Cardiac septum (tissue), 1 donor: Measurements from ENCODE around the genes SLC36A1, ATOX1 and HAND1.

GRCh38 chr5:151039988-151040949 lies 19.9 kb downstream of the GPX3 start:
- PRO-cap, result no peak

DNA sequence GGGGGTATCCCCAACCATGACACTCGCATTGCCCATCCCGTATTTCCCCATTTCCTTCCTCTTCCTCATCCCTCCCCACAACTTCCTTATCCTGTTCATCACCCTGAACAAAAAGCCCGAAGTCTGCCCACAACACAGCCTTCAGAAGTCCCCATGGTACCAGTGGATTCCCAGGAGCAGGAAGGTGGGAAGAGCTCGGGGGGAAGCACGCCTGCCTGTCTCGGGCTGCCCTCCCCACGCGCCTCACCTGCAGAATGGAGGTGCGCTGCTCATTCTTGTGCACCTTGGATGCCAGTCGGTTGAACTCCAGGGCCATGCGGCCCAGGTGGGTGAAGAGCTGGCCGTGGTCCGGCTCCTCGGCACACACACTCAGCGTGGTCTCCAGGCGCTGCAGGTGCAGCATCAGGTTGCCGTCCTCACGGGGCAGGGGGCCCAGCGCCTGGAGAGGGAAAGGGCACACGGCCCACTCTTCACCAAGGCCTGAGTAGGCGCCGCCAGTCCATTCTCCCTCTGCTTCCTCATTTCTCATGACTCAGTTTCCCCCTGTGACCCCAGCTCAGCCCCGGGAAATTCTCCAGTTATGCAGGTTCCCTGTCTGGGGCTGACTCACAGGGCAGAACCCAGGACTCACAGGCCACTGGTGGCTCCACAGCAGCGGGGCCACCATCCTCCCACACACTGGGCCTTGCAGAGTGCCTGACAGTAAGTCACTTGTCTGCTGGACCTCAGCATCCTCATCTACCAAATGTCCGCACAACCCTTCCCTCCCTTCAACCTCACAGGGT lies 24.1 kb downstream of the TNIP1 start:
- PRO-cap, result no peak

GRCh38 chr5:151106830-151107638 lies 26.2 kb upstream of the TNIP1 start:
- PRO-cap, result no peak

DNA sequence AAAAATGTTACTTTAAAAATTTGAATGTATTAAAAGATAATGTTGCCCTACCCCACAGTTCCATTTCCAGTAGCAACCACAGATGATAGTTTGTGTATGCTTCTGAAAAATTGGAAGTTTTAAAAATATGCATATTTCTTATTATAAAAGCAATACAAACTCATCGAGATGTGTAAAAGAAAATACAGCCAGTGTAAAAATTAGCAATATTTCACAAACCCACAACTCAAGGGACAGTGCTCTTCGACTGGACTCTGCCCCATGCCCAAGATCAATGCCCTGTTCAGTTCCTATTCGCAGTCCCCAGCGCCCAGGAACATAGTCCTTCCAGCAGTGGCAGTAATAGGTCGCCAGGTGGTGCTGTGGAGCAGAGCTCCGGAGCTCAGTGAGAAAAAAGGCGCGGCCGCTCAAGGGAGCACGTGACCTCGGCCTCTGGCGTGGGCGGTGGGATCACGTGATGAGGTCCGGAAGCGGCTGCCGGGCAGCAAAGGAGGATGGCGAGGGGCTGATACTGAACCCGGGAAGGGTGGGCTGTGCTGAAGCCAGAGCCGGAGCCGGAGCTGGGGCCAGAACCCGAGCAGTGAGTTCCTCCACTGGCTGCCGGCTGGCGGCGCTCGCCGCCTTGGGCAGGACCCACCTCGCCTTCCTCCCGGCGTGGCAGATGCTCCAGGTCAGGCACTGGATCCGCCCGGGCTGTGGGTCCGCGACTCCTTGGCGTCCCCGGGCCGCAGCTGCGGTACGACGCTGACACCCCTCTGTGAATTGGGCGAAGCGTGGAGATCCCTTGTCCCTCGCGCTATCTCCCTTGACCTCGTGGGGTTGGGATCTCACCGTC lies at the start of gene SLC36A1:
Gene SLC36A1 (plus strand): TSS at position 460 of the 835 bp plus-strand sequence.
- PRO-cap, result unidirectional peak, plus-strand start at position 484 of the sequence

DNA sequence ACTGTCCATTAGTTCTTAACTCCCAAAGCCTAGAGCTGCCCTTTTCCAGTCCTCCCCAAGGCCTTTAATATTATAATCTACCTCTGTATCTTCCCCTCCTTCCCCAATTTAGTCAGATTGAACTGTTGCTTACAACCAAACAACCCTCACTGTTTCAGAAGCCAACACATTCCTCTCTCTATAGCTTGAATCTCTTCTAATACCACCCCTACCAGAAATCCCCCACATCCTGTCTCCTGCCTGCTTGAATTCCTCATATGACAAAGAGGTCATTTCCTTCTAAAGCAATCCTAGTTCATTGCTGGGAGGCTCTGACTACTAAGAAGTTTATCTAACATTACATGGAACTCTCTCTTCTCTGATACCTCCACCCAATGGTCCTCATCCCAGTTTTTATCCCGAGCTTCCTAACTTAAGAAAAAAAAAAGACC lies 11.1 kb downstream of the SPARC start:
- PRO-cap, result bidirectional peak, plus-strand start at position 298 of the sequence, minus-strand start at position 151 of the sequence

DNA sequence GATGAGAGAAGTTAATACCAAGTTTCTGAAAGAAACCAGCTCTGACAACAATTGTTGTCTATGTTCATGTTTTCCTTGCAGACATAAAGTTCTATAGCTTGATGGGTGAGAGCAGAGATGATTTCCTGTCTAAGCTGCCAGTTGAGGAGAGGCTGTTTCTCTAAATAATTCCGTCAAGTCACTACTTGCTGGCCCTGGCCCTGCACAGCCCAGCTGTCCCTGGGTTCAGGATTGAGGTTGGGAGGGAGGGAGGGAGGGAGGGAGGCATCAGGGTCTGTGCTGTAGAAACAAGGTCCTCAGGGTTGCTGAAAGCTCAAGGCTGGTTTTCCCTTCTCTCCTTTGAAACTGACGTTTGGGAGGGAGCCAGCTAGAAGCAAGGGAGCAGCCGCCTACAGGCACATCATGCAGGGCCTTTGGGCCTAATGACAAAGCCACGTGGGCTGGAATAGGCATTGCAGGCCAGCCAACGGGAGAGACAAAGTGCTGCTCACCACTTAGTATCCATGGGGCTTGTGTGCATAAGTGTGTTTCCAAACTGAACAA lies 3.8 kb downstream of the SPARC start:
- PRO-cap, result no peak

GRCh38 chr5:151709086-151709688 lies 22.5 kb upstream of the SPARC start:
- PRO-cap, result no peak

DNA sequence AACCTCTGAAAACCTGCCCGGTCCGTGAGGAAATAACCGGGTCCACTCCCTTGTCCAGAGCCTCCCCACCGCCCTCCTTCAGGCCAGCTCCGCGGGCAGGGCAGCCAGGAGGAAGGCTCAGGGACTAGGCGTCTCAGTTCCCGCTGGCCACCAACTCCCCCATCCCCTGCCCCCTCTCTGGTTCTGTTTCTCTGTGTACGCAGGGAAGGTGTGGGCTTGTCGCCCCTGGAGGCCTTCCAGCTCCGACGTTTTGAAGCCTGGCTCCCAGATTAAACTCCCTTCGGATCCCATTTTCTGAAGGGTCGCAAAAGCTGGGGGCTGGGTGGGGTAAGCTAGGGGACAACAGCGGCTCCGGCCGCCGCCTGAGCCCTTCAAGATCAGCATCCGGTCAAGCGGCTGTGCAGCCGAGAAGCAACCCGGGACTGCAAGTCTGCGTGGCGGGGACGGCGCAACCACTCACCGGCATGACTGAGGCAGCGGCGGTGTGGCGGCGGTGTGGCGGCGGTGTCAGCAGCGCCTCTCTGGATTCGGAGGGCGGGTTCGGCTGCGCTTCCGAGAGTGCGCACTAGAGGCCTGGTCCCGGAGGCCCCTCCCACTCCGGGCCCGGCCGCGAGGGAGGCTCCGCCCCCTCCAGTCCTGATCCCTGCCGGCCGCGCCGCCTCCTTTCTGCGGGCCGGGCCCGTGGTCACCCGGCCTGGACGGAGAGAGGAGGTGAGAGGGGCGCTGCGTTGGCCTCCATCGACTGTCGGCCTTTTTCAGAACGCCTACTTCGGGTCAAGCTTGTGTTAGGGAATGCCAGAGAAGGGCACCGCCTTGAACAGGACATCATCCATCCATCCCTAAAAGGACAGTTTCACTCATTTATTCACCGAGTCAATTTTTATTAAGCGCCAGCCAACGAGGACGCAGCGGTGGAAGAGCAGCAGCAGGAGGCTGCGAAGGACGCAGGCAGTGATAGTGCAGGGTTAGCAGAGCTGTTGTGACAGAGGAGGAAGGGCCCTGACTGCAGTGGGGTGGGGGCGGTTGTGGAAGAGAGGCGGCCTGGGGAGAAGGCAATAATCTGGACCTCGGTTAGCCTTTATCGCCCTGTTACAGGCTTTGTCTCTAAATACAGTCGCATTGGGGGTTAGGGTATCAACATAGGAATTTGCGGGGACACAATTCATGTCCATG lies at the start of gene ATOX1:
Gene ATOX1 (minus strand): TSS at position 546 of the 1,173 bp plus-strand sequence.
- PRO-cap, result bidirectional peak, plus-strand start at position 669 of the sequence, minus-strand start at position 523 of the sequence

GRCh38 chr5:151770025-151770150 lies 1.9 kb upstream of the G3BP1 start:
- PRO-cap, result no peak

GRCh38 chr5:151865243-151865639 lies 59.4 kb downstream of the GLRA1 start:
- PRO-cap, result no peak

DNA sequence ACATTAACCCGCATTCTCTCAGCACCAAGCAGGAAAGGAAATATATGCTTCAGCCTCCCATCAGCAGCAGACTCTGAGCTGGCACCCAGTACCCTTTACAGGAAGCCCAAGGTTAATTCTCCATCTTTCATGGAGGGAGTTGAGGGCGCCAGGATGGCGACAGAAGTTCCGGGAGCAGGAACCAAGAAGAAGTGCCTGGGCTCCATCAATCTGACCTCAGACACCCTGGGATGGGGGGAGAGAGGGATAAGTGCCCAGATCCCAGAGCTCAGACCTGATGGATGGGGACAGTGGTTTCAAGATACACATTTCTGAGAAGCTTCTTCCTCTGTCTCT lies 192.4 kb downstream of the GRIA1 start:
- PRO-cap, result no peak

DNA sequence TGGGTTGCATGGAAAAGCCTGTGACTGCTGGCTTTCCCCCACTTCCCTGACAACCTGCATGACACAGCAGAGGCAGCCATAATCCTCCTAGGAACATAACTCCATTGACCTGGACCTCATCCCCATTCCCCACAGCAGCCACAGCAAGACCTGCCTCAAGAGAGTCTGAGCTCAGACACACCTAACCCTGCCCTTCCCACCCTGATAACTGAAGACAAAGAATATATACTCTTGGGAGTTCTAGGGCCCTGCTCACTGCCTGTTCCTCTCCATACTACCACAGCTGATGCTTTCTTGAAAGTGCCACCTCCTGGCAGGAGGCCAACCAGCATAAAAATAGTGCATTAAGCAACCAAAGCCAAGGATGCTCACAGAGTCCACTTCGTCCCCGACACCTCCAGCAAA lies 23.7 kb downstream of the FAM114A2 start:
- PRO-cap, result no peak

DNA sequence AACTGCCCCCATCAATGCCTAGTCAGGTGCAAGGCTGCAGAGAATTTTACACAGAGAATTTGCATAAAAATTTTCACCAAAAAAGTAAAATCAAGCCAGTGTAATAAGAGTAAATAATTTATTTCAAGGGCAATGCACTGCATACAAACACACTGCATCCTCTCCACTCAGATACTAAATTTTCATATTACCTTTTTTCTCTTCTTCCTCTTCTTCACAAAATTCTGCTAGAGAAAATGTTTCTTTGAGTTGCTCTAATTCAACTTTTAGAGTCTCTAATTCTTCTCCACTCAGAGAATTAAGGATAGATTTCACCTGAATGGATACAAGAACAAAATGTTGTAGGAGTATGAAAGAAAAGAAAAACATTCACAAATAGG lies 12.5 kb downstream of the FAM114A2 start:
- PRO-cap, result no peak

DNA sequence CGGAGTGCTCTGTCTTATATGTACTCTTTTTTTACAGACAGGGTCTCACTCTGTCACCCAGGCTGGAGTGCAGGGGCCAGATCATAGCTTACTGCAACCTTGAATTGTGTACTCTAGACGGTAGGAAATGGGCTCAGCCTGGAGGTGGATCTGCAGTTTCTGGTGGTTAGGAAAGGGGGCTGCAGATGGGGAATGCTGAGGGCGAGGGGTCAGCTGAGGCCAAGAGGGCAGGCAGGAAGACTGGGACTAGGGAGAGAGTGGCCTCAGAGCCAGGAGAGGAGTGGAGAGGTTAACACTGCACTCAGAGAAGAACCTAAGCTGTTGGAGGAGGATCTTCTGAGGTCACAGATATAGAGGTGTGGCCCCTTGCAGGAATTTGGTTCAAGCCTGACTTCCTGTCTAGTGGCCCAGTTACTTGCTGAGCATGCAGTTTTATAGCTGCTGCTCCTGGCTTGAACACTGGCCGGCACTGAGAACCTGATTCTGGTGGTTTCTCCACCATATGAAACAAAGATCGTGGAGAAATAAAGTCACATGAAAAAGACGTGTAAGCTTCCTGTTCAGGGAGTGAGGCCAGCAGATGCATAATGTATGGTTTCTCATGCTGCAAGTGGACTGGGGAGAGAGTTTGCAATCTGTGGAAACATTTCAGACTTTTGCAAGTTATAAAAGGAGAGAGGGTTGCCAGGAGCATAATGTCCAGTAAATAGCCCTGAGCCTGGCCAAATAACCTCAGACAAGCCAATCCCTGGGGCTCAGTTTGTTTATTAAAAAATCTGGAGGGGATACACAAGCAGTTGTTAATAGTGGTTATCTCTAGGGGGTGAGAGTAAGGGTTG lies 82.5 kb downstream of the GALNT10 start:
- PRO-cap, result no peak

DNA sequence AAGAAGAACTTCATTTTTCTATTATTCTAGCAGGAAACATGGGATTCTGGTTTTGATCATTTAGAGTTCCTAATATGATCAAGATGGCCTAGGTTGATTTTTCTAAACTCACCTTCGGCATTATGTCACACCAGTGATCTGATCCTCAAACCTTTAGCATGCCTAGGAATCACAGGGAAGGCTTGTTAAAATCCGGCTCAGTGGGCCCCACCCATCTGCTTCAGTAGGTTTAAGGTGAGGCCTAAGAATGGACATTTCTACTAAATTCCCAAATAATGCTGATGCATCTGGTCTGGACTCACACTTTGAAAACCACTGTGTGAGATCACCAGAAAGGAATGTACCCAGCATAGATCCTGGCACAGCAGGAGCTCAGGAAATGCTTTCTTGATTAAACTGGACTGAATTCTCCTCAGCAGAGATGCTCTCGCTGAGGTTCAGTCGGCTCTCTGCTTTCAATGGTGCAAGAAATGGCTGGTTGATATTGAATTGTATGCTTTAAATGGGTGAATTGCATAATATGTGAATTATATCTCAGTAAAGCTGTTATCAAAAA lies 77.8 kb upstream of the SAP30L start:
- PRO-cap, result no peak

GRCh38 chr5:154398145-154398364 lies 47.7 kb upstream of the SAP30L start:
- PRO-cap, result no peak

- PRO-cap, result no peak
Observed at GRCh38 chr5:154477514-154478009, 465 bp downstream of the HAND1 start.

- PRO-cap, result bidirectional peak, plus-strand start at chr5:154478375, minus-strand start at chr5:154478227; unidirectional peak, minus-strand start at chr5:154478717
Observed at GRCh38 chr5:154478010-154479094, at the start of gene HAND1. TSS of gene HAND1 (minus strand) at chr5:154478227.

GRCh38 chr5:154479843-154480300 lies 1.8 kb upstream of the HAND1 start:
- PRO-cap, result no peak

DNA sequence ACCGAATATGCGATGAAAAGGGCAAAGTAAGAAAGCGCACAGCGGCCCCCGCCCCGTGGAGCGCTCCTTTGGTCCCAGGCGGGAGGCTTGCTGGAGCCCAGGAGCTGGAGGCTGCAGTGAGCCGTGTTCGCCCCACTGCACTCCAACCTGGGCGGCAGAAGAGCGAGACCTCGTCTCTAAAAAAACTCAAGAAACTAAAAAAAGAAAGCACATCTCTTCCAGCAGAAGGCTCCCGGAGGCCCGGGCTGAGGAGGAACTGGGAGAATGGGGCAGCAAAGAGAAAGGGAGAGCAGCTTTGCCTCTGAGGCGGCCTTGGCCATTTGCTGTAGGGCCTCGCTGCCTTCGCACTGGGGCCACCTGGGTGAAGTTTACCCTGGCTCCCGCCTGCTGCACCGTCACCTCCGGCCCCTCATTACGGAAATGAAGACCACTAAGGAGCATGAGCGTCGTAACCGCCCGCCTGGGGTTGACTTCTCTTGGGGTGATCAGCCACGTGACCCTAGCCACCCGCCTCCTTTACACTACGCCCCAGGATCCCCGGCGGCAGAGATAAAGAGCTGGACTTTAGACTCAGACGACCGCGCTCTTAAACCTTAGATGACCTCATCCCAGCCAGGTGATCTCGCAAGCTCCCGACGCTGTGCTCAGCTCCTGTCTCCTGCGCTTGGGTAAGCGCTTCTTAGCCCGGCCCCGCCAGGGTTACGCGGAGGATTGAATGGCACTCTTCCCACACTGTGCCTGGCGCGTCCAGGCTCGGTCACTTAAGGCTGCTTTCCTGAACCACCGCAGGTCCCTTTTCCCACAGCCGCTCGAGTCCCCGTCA lies 108.1 kb upstream of the LARP1 start:
- PRO-cap, result no peak